HCT116 (cell line): ENCODE measurements around a stretch of chr5.

DNA sequence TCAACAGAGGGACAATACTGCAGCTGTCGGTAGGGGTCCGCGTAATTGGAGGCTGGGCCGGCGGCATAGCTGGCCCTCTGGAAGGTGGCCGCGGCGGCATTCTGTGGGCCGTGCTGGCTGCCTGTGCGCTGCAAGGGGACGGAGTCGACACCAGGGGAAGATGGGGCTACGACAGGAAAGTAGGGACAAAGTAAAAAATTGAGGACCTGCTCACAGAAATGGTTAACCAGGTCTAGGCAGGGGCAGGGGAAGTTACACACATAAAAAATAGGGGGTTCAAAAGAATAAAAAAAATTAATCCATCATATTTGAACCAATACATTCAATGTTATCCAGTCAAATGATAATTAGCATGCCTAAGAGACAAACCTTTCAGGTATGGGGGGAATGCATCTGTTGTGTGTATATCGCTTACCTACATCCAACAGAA, 557.8 kb downstream of the CTNND2 start:
- RRBS: 95% methylated on average over 4 of the region's 14 CpGs

GRCh38 chr5:13985558-13986536, 41.4 kb upstream of the DNAH5 start:
- RRBS: no CpG with 5 or more reads among the region's 13 CpGs

DNA sequence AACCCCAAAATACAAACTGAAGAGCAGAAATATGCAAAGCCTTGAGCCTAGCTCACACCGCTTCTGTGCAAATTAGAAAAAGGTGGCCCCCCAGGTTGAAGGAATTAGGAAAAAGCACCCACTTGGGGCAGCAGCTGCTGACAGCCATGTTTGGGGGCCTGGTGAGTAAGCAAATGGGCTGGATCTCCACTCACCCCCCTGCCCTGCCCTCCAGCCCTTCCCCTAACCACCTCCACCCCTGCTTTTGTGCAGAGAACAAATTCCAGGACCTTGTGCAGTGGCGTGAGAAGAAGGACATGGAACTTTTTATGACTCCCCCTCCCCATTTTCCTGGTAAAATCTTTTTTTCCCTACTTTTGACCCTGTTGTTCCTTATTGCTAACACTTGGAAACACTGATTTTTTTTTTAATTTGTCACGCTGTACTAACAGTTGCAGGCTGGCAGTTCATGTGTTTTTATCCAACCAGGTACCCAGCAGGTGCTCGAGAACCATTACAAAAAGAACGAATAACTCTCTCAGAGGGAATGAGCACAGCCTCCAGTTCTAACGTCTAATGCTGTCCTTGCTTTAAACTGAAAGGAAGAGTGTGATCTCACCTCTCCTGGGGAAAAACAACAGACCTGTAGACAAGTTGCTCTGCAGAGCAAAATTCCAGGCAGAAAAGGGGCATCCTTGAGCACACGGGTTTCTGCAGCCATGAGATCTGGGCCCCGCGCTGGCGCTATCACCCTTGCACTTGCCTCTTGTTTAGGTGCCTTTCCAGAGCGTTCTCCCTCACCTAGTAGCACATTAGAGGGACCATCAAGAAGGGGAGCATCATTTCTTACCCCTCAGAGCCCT, 92.3 kb upstream of the DNAH5 start:
- RRBS: no CpG with 5 or more reads among the region's 11 CpGs

DNA sequence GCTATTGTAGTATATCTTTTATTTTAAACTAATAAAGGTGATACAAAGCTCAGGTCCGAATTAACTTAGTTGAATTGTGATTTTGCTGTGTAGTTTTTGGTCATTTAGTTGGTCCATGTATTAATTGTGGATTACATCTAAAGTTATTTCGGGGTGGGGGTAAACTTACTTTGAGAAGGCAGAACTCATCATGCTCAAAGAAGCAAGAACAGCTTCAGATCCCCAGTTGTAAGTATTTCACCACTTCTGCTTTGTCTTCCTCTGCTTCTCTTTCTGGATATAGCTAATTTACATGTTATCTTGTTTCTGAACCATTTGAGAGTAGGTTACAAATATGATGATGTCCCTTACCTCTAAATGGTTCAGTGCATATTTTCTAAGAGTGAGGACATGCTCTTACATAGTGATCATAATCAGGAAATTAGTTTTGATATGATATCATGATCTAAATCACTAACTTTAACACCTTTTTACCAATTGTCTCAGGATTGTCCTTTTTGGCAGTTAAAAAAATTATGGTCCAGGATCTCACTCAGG, 11.9 kb downstream of the TRIO start:
- RRBS: no CpG with 5 or more reads among the region's 2 CpGs

DNA sequence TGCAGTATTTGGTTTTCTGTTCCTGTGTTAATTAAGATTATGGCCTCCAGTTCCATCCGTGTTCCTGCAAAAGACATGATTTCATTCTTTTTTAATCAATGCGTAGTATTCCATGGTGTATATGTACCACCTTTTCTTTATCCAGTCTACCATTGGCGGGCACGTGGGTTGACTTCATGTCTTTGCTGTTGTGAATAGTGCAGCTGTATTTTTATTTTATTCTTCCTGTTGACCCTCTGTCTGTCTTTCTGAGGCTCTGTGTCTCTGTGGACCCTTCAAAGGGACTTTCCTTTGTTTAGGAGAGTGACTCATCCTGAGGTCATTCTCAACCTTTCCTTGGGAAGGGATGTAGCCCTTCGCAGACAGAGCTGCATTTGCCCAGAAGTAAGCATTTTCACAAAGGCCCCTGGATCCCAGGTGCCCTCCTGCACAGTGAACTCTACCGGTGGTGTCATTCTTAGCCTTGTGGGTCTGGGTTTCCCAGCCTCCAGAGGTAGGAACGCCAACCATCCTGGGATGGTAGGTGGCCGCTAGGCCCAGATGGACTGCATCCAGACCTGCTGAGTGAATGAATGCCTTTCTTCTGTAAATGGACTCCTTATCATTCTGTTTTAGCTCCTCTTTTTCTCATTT, 22.3 kb downstream of the TRIO start:
- RRBS: no CpG with 5 or more reads among the region's 8 CpGs

DNA sequence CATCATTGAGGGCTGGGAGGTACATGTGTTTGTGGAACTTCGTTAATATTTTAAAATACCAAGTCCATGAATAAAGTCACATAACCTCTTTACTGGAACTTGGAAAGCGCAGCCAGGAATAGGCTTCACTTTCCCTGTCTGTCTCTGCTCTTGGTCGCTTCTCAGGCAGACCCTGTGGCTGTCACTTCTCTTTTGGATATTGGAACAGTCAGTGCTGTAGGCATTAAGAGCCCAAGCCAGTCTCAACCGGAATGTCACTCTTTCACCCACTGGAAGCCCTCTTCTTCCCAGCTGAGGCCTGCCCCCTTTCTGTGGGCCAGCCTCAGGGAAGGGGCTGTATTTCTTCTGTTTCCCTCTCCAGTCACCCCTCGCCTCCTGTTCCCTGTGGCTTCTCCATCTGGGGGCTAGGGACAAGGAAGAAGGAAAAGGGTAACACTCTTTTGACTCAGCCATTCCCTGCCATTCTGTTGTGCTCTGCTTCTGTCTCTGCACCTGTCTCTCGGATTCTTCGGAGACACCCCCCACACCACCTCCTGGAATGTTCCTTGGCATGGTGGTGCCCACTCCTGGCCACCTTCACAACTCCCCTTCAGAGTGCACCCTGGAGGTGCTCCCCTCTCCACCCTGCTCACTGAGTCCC, 103.3 kb downstream of the TRIO start:
- RRBS: no CpG with 5 or more reads among the region's 7 CpGs

- RRBS: no CpG with 5 or more reads among the region's 15 CpGs
Measured at GRCh38 chr5:14316257-14316909, 173.2 kb downstream of the TRIO start.

GRCh38 chr5:14336255-14337040, 193.3 kb downstream of the TRIO start:
- RRBS: no CpG with 5 or more reads among the region's 15 CpGs

GRCh38 chr5:14369124-14369548, 212.5 kb upstream of the OTULINL start:
- RRBS: no CpG with 5 or more reads among the region's 12 CpGs

DNA sequence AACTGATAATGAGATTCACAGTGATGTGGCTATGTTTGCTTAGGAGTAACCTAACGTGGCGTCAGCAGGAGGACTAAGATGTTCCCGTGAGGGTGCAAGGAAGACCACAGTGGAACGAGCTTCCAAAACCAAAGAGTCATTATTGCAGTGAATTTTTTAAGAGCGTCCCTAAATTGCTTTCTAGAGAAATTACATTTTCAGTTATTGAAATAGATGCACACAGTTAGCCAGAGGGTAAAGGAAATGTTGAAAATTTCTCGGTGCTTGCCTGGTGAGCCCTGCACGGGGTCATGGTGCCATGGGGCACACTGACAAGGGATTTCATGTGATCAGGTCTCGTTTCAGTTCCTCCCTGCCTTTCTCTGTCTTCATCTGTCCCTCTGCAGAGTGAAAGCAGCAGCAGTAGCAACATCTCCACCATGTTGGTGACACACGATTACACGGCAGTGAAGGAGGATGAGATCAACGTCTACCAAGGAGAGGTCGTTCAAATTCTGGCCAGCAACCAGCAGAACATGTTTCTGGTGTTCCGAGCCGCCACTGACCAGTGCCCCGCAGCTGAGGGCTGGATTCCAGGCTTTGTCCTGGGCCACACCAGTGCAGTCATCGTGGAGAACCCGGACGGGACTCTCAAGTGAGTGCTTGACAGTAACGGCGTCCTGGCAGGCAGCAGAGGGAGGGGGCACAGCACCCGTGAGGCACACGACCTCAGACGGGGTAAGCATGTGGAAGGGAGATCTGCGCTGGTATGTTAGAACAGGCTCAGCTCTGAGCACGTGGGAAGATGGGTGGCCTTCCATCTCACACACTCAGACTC, 89.2 kb upstream of the OTULINL start:
- RRBS: no CpG with 5 or more reads among the region's 25 CpGs

DNA sequence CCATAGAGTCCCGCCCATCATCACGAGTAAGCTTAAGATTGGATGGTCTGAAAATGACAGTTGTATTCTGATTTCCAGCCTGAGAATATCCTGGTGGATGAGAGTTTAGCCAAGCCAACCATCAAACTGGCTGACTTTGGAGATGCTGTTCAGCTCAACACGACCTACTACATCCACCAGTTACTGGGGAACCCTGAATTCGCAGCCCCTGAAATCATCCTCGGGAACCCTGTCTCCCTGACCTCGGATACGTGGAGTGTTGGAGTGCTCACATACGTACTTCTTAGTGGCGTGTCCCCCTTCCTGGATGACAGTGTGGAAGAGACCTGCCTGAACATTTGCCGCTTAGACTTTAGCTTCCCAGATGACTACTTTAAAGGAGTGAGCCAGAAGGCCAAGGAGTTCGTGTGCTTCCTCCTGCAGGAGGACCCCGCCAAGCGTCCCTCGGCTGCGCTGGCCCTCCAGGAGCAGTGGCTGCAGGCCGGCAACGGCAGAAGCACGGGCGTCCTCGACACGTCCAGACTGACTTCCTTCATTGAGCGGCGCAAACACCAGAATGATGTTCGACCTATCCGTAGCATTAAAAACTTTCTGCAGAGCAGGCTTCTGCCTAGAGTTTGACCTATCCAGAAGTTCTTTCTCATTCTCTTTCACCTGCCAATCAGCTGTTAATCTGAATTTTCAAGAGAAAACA, 73.6 kb upstream of the OTULINL start:
- RRBS: no CpG with 5 or more reads among the region's 25 CpGs

GRCh38 chr5:14583760-14584549, 2.4 kb downstream of the OTULINL start:
- RRBS: no CpG with 5 or more reads among the region's 8 CpGs

DNA sequence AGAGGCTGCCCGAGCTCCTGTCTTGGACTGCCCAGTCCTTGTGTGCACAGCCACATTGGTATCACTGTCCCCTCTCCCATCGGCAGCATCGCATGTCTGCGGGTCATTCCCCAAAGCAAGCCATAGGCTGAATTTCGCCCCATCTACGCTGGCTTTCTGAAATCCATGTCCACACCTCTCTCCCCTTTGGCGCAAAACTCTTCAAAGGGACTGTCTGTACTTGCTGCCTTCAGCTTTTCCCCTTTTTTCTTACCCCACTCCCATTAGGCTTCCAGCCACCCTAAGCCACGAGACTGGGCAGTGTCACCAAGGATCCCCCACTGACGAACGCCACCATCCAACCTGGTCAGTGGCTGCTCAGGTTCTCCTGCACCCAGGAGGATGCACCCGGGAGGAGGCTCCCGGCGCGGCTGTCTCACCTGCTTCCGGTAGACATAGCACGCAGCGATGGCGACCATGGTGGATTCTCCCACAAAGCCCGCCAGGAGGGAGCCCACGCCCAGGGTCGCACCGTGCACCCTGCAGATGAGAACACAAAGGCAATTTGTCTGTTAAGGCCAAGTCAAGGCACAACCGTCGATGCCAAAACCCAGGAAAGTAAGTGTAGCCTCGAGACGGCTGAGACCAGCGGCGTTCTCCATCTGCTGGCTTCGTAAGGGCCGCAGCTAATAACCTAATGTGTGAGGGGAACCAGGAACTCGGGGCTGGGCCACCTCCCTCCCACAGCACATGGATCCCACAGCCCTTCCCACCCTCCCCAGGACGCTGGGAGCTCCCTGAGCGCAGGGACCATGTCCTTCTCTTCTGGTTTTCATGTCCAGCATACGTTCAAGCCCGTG, 48.2 kb downstream of the OTULIN start:
- RRBS: no CpG with 5 or more reads among the region's 35 CpGs

- RRBS: no CpG with 5 or more reads among the region's 23 CpGs
Measured at GRCh38 chr5:14869924-14870811, 1.4 kb downstream of the ANKH start.

DNA sequence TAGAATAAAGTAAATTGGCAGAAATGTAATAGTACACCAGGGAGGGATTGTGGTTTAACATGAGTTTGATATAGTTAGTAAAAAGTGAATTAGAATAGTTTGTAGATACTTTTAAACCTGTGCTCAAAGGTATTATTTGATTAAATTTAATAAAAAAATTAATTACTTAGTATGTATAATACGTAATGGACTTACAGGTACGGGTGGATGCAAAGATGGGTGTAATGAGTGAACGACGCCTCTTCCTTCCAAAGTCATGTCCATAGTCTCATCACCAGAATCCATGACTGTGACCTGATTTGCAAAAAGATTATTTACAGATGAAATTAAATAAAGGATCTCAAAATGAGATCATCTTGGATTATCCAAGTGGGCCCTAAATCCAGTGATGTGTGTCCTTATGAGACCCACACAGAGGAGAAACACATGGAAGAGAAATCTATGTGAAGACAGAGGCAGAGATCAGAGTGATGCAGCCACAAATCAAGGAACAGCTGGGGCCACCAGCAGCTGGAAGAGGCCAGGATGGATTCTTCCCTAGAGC, 286.7 kb downstream of the FBXL7 start:
- RRBS: no CpG with 5 or more reads among the region's 4 CpGs

- RRBS: no CpG with 5 or more reads among the region's 3 CpGs
Measured at GRCh38 chr5:16244295-16244778, 64.7 kb upstream of the MARCHF11 start.

DNA sequence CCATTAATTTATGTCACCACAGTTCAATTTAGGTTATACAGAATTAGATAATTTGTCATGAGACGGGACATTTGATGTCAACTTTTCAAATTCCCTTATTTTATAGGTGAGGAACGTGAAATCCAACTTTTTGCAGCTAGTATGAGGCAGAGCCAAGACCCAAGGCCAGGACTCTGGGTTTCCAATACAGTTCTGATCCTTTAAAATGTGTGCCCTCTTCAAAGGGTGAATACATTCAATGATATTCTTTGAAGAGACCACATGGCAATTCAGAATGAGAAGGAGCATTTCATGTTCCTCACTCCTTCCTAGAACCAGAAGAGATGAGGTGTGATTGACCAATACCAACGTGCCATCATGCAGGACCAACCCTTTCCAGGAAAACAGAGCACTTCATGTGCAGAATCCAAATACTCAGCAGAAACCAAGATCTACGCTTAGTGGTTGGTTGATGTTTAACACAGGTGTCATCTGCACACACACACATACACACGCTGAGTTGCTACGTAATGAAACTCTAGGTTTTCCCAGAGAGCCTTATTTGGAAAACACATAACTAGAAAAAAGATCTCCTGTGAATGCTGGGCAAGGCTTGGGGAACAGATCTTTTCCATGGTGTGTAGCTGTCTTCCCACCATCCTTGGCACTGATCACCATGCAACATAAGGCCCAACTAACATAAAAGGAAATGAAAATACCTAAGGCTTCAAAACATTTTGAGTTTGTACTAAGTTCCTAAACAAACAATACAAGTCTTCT, 21.0 kb upstream of the ZNF622 start:
- RRBS: no CpG with 5 or more reads among the region's 6 CpGs

GRCh38 chr5:16536283-16536621, 70.7 kb upstream of the ZNF622 start:
- RRBS: no CpG with 5 or more reads among the region's 5 CpGs

DNA sequence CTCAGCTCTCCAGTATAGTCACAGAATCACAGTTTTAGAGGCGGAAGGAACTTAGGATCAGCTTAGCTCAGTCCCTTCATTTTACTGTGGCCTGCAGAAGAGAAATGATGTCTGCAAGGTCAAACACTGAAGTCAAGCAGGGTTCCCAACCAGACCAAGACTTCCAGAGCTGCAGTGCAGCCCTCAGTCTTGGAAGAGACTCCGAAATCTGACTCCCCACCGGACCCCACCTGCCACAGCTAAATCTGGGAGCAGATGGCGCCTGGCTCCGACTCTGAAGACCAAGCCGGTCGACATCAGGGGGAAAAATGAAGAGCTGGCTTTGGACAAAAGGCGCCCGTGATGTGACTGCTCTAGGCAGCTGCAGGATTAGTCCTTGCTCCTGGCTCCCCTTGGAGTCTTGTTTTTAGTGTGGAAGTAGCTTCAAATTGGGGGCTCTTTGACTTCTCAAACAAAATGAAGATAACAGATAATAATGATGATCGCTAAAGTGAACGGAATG, 72.4 kb upstream of the ZNF622 start:
- RRBS: 91% methylated on average over 4 of the region's 11 CpGs